ENCODE measurements around the genes PPARG and CAND2.

DNA sequence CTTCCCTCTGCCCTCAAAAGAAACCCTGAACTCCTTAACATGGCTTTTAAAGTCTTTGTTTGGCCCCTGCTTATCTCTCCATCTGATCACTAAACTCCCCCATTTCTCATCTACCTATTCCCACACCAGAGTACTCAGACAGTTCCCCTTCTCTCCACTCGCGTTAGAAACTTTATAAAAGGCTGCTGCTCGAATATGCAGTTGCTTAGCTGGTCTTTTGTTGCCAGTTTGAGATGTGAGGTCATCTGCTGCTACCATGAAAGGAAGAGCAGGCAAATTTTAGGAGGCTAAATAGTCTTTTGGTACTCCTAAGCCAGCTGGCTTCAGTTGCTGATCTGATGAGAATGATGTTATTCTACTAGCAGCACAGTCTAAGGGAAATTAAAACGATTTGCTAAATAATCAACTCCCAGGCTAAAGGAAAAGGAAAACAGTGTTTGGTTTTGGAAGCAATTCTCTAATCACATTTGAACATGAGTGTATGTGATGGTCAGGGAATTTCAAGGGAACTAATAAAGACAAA is 51.0 kb downstream of the TAMM41 start:
- RRBS: no CpG with 5 or more reads among the region's 4 CpGs

GRCh38 chr3:12138907-12139587 is 19.7 kb downstream of the TIMP4 start:
- RRBS: no CpG with 5 or more reads among the region's 7 CpGs

DNA sequence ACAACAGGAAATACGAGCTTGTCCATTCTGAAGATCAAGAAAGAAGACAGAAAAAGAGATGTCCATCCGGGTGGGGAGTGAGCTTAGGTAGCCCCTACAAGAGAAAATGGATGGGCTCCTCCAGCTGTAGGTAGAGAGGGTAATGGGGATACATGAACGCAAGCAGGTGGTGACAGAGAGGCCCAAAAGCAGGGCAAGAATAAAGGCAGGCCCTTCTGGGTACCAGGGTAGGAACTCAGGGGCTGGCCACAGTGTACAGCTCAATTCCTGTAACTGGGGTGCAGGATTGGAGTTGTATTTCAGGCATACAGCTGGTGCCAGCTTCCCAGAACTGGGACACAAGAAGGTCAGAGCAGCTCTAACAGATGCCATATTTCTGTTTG is 15.8 kb downstream of the TIMP4 start:
- RRBS: no CpG with 5 or more reads among the region's 3 CpGs

DNA sequence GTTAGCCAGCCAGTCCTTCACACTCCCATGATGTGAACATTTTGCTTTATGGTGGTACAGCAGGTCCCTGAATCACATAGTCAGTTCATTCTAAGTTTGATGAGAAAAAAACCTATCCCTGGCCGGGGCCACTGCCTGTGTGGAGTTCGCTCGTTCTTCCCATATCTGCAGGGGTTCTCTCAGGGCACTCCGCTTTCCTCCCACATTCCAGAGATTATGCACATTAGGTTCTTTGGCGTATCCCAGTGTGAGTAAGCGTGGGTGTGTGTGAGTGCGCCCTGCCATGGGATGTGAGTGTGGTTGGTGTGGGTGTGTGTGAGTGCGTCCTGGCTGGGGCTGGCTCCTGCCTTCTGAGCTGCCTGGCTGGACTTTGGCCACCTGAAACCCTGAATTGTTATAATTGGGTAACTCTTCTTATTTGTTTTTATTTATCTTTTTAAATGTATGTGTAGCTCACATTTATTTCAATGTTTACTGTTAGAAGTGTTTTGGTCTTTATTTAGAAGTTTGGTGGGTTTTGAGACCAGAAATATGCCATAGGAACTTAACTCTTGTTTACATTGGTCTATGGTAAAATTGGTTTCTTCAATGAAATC is 64.1 kb upstream of the PPARG start:
- RRBS: no CpG with 5 or more reads among the region's 8 CpGs

GRCh38 chr3:12287323-12288449 is 1.2 kb upstream of the PPARG start:
- RRBS: 2% methylated on average over 44 of the region's 121 CpGs

DNA sequence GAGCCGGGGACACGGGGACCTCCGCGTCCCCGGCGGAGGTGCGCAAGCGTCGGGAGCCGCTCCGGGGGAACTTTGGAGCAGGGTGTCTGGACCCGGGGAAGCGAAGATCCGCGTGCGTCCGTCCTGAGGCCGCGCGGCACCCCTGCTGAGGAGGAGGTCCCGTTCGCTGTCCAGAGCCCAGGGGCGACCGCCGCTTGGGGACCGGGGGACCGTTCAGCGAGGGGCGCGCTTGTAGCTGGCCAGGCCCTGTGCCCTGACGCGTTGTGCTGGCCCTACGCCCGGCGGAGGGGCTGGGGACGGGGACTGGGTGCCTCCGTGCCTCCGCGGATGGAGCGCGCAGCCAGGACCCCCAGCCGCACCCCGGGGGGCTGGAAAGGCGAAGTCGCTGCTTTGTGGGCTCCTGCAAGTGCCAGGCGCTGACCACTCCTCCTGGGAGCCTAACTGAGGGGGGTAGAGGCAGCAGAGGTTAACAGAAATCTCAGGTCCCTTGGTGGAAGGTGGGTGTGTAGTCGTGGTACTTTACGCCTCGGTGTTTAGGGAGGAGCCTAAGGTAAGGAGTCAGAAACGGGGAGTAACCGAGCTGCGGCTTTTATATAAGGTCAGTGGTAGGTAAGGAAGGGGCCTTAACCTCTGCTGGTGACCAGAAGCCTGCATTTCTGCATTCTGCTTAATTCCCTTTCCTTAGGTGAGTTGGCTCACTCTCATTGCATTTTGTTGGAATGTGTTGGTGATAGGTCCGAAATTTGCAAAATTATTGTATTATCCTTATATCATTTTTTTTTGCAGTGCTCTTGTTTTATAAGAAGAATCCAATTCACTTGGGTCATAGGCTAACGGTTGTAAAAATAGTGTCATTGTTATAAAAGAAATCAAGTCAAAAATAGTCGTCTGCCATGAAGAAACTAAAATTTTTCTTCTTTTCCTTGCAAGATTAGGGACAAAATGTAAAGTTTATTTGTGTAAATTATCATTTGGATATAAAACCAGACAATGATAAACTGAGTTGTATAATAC is at the start of gene PPARG:
TSS of gene PPARG (plus strand) at position 621 of the 1,014 bp plus-strand sequence.
- RRBS: 3% methylated on average over 15 of the region's 55 CpGs

DNA sequence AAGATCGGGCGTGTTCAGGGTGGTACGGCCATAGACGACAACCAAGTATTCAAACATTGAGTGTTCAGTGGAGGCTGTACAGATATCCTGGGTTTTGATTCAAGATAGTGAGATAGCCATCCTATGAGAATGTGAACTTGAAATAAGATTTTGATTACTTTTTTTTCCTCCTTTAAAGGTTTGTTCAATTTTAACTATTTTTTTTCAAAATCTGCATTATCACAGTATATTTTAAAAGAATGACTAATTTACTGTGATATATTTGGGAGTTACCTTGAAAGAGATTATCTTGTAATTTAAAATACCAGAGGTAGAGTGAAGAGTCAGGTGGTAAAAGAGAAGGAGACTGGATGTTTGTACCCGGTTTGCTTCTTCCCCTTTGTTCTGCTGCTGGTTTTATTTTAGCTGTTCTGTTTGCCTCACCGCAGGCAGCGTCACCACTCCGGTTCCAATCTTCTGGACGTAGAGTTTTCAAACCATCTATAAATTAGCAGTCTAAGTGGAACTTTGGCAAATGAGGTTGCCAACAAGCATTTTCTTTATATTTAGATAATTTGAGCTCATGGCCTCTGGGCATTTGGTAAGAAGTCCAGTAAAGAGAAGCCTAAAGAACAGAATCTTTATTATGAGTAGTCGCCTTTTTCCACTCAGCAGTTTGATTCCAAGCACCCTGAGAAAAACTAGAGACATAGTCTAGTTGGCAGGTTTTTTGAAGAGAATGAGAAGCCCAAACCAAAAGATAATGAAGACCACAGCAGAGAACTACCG is 38.1 kb downstream of the PPARG start:
- RRBS: 71% methylated on average over 4 of the region's 11 CpGs

GRCh38 chr3:12328288-12329033 is 39.6 kb downstream of the PPARG start:
- RRBS: no CpG with 5 or more reads among the region's 5 CpGs

DNA sequence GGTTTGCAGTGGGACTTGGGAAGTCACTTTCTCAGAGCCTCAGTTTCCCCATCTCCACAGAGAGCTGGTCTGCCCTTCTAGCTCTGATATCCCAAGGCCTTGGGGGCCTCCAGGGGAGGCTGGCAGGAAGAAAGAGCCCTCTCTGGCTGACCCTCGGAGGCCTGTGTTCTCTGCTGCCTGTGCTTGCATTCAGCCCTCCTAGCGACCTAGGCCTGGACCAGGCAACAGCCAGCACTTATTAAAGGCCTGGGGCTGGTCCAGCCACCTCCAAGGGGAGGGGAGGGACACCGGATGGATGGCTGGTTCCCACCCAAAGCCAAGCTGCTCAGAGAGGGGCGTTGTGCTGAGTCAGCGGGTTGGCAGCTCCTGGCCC is 43.5 kb upstream of the TSEN2 start:
- RRBS: 33% methylated on average over 2 of the region's 5 CpGs

DNA sequence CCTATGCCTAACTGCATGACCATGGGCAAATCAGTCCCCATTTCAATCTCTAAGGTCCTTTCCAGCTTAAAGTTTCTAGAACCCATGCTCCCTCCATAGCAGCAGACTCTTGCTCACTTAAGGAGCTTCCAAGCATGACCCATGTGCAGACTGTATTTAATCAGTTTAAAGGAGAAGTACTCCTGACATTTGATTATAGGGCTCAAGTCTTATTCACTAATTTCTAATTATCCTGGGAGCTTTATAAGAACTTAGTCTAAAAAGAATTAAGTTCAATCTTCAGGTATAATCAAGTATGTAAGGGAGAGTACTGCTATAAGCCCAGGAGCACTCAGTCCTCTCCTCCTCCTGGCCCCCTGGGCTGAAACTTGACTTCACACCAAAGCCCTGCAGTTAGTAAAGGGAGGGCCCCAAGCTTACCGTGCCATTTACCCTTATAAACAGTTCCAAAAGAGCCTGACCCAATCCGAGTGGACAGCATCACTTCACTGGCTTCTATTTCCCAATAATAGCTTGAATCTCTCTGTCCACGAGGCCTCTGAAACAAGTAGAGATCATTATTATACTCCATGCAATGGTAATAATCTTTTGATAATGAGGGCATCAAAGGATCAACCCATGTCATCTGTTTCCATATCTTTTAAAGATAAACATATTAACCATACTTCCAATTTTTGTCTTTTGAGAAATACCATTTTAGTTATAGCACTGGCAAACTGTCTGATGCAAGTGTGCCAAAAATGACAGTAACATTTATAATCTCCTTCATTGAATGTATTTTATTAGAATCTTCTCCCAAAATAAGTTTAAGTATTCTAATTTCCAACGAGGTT is 42.6 kb downstream of the MKRN2 start:
- RRBS: no CpG with 5 or more reads among the region's 4 CpGs

DNA sequence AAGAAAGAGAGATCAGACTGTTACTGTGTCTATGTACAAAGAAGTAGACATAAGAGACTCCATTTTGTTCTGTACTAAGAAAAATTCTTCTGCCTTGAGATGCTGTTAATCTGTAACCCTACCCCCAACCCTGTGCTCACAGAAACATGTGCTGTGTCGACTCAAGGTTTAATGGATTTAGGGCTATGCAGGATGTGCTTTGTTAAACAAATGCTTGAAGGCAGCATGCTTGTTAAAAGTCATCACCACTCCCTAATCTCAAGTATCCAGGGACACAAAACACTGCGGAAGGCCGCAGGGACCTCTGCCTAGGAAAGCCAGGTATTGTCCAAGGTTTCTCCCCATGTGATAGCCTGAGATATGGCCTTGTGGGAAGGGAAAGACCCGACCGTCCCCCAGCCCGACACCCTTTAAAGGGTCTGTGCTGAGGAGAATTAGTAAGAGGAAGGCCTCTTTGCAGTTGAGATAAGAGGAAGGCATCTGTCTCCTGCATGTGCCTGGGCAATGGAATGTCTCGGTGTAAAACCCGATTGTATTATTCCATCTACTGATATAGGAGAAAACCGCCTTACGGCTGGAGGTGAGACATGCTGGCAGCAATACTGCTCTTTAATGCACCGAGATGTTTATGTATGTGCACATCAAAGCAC is 10.3 kb upstream of the RAF1 start:
- RRBS: no CpG with 5 or more reads among the region's 11 CpGs

GRCh38 chr3:12796355-12796894 is at the start of gene CAND2:
Gene CAND2 (plus strand): TSS chr3:12796680.
- RRBS: 7% methylated on average over 3 of the region's 45 CpGs

GRCh38 chr3:12832039-12833181 is 9.0 kb downstream of the RPL32 start:
- RRBS: no CpG with 5 or more reads among the region's 10 CpGs

GRCh38 chr3:12840520-12841417 is 596 bp downstream of the RPL32 start:
- RRBS: no CpG with 5 or more reads among the region's 34 CpGs

GRCh38 chr3:12868381-12868912 is 27.1 kb upstream of the RPL32 start:
- RRBS: no CpG with 5 or more reads among the region's 23 CpGs

GRCh38 chr3:12900440-12901528 is 59.4 kb upstream of the RPL32 start:
- RRBS: 81% methylated on average over 3 of the region's 31 CpGs

GRCh38 chr3:12932100-12933079 is 91.0 kb upstream of the RPL32 start:
- RRBS: no CpG with 5 or more reads among the region's 24 CpGs

- RRBS: no CpG with 5 or more reads among the region's 15 CpGs
These were observed 113.6 kb upstream of the RPL32 start for GRCh38 chr3:12954780-12955480.

Measured in GM12892 (cell line).